Skeletal muscle cell (primary cell): Measurements from ENCODE around the gene ZNF609.

GRCh38 chr15:63605822-63606206 is 8.6 kb downstream of the FBXL22 start:
- RRBS: no CpG with 5 or more reads among the region's 7 CpGs

GRCh38 chr15:63615862-63616728 is 18.9 kb downstream of the FBXL22 start:
- RRBS: no CpG with 5 or more reads among the region's 8 CpGs

GRCh38 chr15:63806065-63806882 is 27.5 kb downstream of the HERC1 start:
- RRBS: no CpG with 5 or more reads among the region's 4 CpGs

GRCh38 chr15:63859929-63860713 is 26.4 kb upstream of the HERC1 start:
- RRBS: no CpG with 5 or more reads among the region's 6 CpGs

- RRBS: no CpG with 5 or more reads among the region's 7 CpGs
Measured at GRCh38 chr15:63916219-63916916, 82.6 kb upstream of the HERC1 start.

DNA sequence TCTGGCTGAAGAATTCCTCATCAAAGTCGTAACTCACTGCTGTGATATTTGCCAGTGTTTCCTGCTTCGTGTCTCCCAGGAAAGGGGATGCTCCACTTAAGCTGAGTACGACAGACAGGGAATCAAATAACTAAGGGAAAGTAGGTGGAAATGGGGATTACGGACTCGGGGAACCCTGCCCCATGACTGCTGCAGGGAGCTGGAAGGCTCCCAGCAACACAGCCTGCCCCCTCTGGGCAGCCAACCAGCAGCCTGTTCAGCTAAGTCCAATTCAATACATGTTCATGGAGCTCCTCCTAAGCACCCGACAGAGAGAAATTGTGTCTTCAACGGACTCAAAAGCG is 92.2 kb upstream of the HERC1 start:
- RRBS: no CpG with 5 or more reads among the region's 8 CpGs

DNA sequence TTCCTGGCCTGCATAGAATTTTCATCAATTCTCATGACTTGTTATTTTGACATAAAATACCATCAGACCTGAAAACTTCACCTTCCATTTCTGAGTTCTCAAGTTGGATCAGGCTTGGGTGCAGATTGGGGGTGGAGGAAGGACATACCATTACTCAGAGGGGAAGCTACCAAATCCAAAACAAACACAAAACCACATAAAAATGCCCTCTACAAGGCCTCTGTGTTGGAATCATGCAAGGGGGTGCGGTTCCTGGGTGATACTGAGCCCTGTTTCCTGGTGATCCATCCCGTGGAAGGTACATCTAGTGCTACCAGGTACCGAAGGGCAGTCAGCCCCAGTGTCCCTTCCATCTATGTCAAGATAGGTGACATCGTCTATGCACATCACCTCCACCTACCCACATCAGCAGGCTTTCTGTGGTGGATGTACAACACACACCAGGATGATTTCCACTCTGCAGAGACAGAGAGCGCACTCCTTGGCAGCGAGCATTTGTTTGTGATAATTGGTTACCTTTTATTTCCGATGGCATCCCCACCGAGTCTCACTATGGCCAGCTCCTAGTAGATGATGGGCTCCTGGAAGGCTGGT is 95.1 kb downstream of the DAPK2 start:
- RRBS: no CpG with 5 or more reads among the region's 8 CpGs

DNA sequence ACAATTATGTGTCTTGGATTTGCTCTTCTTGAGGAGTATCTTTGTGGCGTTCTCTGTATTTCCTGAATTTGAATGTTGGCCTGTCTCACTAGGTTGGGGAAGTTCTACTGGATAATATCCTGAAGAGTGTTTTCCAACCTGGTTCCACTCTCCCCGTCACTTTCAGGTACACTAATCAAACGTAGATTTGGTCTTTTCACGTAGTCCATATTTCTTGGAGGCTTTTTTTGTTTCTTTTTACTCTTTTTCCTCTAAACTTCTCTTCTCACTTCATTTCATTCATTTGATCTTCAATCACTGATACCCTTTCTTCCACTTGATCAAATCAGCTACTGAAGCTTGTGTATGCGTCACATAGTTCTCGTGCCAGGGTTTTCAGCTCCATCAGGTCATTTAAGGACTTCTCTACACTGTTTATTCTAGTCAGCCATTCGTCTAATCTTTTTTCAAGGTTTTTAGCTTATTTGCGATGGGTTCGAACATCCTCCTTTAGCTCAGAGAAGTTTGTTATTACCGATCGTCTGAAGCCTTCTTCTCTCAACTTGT is 84.4 kb downstream of the DAPK2 start:
- RRBS: no CpG with 5 or more reads among the region's 11 CpGs

DNA sequence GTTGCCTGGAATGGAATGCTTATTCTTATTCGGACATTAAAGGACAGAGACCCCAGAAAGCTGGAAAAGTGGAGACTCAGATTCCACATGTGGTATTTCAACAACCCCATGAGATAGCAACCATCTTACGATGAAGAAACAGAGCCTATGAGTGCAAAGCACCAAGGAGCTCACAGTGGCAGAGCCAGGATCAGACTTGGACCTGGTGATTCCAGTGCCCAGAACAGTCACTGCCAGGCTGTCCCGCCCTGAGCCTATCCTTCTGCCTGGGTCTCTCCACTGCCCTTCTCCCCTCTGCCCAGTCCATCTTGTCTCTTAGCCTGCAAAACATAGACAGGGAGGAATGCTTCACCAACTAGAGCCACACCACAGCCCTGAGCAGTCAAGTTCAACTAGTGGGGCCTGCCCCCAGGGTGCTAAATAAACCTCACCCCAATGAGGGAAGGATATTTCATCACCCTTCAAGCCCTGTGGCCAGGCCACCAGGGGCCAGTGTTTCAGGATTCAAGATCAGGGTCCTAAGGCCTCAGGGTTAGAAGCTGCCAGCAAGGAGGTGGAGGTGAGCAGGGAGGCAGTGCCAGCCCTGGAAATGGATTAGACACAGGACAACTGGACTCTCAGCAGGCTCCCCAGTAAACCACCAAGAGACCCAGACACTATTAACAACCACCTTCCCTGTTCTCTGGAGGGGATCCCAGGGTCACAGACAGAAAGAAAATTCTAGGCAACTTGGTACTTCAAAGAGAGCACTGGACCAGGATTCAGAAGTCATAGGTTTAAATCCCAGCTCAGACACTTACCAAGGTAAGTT is 21.7 kb downstream of the DAPK2 start:
- RRBS: no CpG with 5 or more reads among the region's 3 CpGs

DNA sequence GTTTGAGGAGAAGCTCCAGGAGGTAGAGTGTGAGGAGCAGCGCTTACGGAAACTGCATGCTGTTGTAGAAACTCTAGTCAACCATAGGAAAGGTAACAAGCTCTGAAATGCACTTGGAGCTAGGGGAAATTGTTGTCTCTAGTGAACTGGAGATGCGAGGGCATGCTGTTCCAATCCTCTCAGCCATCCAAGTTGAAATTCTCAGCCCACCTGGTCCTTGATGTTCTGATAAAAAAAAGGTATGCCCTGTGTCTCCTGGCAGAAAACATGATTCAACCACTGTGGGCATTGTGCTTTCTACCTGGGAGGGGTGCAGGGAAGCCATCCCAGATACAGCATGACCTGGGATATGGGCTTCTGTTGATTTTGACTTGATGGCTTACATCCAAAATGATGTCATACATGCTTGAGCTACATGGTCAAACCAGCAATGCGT is 21.3 kb upstream of the SNX22 start:
- RRBS: no CpG with 5 or more reads among the region's 4 CpGs

DNA sequence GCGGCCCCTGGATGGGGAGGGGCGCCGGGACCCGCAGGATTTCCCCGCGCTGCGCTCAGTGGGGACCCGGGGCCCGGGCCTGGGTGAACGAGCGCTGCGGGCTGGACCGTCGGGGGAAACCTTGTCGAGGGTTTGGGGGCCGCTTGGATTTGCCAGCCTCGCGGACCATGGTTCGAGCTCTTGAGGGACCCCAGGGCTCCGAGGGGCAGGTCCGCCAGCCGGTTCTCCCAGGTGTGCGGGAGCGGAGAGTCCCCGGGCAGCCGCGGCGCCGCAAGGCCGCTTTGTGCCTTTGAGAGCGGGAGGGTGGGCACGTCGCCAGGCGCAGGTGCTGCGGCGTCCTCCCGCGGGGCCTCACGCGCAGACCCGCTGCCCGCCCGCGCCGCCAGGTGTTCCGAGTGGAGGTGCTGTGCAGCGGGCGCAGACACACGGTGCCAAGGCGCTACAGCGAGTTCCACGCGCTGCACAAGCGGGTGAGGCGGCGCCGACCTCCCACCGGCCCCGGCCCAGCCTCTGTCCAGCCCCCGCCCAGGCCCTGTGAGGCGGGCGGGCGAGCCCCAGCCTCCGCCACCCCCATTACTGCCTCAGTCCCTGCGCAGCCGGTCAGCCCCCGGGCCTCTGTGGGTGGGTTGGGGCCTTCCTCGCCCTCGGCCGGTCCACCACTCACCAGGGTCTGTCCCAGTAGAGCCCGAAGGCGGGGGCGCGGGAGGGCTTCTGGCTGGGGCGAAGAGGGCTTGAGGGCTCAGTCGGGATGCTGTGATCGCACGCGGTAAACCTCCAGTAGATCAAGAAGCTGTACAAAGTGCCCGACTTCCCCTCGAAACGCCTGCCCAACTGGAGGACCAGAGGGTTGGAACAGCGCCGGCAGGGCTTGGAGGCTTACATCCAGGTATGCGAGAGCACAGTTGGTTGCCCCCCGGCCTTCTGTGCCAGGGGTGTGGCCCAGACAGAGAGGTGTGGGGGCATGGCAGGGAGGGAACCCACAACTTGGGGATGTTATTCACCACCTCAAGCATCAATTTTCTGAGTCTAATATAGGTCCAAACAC is 648 bp downstream of the SNX22 start:
- RRBS: 5% methylated on average over 15 of the region's 86 CpGs

GRCh38 chr15:64166313-64167137 is 3.7 kb upstream of the PPIB start:
- RRBS: no CpG with 5 or more reads among the region's 7 CpGs

- RRBS: 1% methylated on average over 37 of the region's 87 CpGs
Measured at GRCh38 chr15:64459947-64461096, at the start of gene ZNF609. ZNF609 (plus strand) TSS chr15:64460578.

DNA sequence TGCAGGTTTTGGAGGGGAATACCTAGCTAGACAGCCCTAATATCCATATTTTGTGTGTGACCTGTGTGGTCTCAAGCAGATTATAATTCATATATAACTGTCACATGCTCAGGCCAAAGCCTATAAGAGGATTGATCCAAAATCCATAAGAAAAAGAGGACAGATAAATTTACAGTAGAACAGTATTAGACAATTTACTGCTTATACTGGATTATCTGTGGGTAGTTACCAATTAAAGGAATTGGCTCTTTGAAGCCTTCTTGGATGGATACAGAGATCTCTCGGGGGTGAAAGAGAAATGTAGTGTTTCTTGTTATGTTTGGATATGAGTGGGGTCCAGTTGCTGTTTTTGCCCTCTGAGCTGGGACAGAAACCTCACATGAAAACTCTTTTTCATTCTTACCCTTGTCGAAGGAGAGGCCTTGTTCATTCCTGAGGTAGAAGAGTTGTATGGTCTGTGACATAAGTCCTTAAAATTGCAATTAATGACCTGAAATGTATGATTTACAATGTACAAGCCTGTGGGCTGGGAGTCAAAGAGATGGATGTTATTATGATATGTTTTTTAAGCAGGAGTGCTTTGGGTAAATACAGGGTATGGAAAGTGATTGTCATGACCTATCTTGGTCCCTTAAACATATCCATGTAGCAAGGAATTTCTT is 32.7 kb downstream of the ZNF609 start:
- RRBS: no CpG with 5 or more reads among the region's 2 CpGs

- RRBS: no CpG with 5 or more reads among the region's 6 CpGs
Measured at GRCh38 chr15:64560320-64560869, 100.0 kb downstream of the ZNF609 start.

DNA sequence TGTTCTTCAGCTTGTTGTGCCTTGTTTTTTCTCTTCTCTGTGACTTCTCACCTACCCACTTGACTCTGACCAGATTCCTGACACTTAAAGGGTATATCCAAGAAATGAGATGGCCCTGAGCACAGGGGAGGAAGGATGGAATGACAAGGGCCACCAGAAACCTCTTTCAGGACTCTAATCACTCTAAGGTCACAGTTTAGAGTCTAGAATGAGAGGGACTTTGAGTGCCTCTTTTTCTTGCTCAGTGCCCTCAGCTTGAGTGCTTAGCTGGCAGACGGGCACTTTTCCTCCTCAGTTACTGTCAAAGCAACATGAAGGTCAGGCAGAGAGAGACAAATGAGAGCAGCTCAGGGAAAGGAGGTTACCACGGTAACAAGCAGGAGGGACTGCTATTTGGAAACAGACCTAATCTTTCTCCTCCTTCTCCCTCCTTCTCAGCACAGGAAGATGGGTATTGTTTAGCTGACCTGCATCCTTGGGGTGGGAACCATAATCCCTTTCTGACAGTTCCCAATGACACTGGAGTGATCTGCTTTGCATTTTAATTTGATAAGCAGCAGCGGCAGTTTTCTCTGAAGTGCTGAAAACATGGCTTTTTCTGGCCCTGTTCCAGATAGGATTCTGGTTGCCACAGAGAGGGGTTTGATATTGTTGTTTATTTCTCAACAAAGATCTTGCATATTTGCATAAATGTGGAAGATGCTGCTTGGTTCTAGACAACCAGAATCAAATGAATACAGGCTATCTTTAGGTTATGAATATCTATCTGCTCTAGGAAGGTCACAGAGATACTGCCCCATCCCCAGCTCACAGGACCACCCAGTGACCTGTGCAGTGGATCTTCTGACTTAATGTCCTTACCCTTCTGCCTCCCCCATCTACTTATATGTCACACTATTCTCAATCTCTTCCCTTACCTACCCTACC is 136.9 kb downstream of the ZNF609 start:
- RRBS: no CpG with 5 or more reads among the region's 3 CpGs

GRCh38 chr15:64687507-64688697 is 87.5 kb downstream of the RBPMS2 start:
- RRBS: no CpG with 5 or more reads among the region's 11 CpGs

DNA sequence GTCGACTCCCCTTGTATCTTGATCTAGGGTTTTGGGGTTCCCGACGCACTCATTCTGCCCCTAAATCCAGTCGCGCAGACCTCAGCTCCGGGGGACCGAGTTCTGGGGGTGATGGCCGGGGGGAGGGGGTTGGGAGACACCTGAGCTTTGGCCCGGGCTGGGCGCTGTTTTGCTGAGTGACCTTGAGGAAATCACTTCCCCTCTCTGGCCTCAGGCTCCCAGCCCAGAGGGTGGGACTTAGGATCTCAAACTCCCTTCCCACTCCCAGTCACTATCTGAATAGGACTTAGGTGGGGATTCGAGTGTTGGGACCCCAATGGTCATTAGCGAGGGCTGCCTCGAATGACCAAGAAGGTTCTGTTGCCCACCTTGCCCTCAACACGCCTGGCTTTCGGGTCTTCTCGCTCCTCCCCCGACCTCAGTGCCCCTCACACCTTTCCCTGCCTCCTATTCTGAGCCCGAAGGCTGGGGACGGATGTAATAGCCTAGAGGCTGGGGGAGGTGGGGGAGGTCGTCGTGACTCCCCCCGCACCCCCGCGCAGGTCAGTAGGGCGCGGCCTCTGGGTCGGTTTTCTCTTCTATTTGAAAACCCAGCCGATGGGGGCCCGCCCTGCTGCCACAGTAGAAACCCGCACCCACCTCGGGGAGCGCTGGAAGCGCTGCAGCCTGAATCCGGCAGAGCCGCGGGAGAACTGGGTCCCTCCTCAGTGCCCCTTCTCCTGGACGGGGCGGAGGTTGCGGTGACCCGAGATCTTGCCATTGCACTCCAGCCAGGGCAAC is 857 bp upstream of the RBPMS2 start:
- RRBS: 8% methylated on average over 4 of the region's 40 CpGs

- RRBS: no CpG with 5 or more reads among the region's 12 CpGs
Measured at GRCh38 chr15:64809768-64810527, 15.5 kb downstream of the PIF1 start.

DNA sequence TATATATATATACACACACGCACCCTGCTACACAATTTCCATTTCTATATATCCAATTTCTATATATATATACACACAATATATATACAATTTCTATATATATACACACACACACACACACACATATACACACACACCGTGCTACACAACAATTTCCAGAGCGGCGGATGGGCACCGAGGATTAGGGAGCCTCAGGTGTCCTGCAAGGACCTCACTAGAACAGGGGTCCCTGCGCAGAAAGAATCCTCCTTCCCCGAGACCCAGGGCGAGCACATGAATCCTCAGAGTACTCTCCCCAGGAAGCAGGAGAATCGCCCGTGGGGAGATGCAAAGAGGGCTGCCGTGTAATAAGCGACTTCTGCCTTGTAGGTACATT is 563 bp downstream of the PIF1 start:
- RRBS: no CpG with 5 or more reads among the region's 12 CpGs